Measurements from ENCODE around the genes CADPS and ADAMTS9.

DNA sequence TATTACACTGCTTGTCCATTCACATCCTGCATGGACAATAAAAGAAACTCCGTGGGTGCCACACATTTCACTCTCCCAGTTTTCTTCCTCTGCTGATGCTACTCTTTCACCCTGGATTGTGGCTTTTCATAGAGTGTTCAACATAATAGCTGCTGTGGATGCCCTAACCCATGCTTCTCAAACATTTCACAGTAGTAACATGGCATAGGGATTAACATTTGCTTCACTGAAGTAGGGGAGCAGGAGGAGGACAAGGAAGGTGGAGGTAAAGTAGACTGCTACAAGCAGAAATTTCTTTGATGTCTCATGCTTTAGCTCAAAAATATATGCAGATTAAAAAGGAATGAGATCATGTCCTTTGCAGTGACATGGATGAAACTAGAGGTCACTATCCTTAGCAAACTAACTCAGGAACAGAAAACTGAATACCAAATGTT lies 993.9 kb downstream of the FHIT start:
- PRO-cap = no peak

DNA sequence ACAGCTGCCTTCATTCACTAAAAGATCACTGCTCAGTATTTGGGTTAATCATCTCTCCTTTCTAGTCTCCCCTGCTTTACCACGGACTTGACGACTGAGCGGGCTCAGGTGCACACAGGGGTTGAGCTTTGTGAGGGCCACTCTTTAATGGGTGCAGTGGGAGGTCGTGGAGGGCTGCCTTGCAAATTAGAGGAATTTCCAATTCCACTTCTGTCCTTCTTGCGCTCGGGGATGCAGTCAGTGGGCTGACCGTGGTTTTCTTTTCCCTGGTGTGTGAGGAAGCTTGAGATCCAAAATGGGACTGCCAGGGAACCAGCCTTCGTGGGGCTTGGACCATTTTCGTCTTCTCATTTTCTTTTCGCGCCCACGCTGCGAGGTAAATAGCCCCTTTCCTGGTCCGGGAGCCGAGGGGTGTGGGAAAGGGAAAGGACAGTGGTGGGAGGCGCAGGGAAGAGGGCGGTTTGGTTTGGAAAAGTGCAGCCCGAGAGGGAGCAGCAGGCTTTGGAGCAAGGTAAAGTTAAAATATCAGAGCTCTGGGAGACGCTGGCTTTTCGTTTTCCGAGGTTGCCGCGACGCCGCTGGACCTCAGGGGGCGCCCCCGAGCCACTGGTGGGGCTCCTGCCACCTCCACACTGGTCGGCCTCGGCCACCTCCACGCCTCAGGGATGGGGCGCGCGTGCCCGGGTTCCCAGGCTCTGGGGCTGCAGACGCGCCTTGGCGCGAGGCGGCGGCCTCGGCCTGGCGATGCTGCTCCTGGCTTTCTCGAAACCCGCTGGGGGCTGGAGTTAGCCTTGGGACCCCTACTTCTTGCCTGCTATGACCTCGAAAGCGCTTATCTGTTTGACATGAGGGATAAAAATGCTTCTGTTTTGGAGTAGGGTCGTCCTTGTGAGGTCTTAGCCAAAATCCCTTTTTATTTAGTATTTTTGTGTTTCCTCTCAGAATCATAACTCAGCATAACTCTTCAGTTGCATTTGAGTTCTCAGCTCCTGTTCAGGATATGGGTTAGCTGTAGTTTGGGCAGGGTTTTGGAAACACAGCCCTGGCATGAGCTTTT lies 3.1 kb downstream of the PTPRG start:
- PRO-cap = no peak

GRCh38 chr3:61818345-61818783 lies 257.0 kb downstream of the PTPRG start:
- PRO-cap = no peak

DNA sequence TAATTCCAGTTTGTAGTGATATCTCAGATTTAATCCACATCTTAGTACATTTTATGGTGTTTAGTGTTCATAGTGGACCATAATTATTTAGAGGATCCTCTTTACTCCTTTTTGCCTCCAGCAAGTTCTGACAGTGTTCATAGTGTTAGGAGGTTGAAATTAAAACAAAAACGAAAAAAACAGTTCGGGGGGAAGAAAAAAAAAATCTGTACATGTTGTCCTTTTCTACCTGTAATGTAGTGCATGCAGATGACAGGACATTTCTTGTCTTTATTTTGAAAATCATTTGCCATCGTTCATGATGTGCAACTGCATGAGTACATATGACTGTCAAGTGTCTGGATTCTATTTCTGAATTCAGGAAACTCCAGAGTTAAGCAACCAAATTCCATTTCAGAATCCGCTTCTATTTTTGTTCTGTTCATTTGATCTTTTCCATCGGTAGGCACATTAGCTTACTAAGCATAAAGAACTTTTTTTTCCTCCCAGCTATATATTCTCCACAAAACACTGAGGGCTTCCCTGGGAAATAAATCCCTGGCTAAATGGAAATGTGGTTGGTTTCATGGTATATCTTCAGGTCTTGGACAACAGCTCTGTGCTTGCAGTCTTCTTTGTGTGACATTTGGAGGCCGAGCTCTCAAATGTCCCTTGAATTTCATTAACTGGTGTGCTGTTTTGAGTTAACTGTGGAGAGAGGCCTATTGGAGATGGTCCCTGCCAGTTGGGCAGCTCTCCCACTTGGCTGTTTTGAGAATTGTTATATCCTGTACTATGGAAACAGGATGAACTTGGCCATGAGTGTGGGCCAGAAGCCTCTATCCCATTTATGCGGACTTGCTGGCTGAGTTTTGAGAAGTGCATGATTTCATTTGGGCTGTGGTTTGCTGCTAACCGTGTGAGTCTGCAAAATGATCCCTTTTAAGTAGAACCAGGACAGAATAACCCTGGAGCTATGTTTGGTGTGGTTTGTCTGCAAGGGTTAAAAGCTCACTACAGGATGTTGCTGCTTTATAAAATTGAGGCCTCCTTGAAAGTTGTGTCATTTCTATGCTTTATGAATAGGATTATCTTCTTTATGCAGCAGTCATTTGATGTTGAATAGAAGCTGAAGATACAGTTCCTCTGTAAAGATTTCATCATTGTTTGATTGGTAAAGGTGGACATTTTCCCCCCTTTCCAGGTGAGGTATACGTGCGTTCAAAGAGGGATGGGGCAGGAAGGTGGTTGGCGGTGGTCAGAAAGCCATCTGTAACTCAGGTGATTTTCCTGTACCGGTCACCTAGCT lies 365.8 kb downstream of the PTPRG start:
- PRO-cap = no peak

- PRO-cap = no peak
These were observed 287.6 kb upstream of the C3orf14 start for GRCh38 chr3:62031174-62031624.

DNA sequence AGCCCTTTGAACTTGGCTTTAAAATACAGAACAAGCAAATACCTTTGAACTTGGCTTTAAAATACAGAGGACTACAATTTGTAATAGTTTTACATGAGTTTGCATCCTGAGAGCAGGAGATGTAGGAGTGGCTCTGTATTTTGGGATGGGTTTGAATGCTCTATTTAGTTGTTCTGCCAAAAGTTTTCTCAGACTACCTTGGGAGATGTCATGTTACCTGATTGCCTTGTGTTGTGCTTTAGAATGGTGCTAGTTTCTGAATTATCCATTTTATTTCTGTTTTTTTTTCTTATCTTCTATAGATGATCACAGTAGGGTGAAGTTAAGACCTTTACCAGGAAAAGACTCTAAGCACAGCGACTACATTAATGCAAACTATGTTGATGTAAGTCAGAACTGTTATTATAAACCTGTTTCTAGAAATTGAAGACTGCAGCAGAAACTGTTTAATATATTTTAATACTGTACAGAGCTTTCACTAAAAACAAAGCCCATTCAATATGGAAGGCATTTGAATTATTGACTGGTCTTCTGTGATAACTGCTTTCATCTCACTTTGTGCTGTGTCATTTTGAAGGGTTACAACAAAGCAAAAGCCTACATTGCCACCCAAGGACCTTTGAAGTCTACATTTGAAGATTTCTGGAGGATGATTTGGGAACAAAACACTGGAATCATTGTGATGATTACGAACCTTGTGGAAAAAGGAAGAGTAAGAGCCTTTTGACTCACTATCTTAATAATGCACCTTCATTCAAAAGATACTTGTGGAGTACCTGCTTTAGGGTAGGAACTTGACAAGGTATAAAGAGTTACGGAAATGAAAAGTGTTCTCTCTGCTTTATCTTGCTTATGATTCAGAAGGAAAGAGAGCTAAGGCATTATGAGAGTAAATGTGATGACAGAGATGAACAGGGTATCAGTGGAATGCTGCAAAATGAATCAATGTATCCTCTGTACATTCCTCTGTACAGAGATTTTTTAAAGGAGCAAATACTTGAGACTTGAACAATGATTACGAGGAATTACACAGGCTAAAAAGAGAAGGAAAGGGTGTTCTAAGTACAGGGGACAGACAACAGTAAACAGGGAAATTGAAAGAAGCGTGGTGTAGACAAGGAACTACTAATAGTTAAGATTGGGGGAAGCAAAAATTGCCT lies 51.3 kb upstream of the C3orf14 start:
- PRO-cap = no peak

DNA sequence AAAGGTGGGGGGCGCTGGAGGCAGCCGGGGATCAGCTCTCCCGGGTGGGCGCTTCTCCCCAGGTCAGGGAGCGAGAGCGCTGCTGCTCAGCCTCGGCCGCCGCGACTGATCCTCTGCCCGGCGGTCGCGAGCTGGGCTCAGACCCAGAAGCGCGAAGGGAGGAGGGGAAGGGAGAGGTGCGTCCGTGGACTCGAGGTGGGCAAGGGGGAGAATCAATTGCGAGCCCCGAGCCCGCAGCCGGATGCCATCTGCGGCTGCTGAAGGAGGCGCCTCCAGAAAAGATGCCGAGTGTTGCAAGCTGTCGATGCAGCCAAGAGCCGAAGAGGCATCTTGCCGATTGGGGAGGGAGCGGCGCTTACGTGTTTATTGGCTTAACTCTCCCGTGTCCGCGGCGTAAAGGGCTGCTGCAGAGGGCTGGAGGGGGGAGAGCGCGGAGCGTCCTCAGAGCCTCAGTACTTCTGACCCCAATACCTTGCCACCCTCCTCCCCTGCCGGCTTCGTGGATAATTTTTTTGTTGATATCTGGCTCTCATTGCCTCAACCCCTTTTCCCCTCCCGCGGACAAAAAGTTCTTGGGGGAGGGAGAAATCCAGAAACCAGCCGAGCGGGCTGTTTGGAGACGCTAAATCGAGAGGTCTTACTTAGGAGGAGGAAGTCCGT lies at the start of gene CADPS:
TSS of gene CADPS (minus strand) at position 339 of the 660 bp plus-strand sequence.
- PRO-cap = unidirectional peak, minus-strand start at position 107 of the sequence

DNA sequence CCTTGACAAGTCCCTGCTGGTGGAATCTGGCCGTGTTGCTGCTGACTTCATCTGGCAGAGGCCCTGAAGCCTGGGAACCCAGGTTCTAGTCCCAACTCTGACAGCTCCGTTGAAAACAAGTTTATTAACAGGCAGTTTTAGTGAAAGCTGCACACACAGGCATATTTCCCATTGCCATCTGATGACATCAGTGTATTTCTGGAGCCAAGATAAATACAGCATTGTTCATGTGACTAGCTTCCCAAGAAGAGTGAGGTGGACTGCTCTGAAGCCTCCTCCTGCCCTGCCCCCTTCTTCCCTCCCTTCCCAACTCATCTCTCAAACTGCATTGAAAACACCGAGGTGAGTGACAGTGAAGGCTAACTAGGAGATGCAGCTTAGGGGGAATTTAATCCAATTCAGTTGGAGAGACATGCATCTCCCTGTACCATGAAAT lies 38.1 kb downstream of the PRICKLE2 start:
- PRO-cap = no peak

DNA sequence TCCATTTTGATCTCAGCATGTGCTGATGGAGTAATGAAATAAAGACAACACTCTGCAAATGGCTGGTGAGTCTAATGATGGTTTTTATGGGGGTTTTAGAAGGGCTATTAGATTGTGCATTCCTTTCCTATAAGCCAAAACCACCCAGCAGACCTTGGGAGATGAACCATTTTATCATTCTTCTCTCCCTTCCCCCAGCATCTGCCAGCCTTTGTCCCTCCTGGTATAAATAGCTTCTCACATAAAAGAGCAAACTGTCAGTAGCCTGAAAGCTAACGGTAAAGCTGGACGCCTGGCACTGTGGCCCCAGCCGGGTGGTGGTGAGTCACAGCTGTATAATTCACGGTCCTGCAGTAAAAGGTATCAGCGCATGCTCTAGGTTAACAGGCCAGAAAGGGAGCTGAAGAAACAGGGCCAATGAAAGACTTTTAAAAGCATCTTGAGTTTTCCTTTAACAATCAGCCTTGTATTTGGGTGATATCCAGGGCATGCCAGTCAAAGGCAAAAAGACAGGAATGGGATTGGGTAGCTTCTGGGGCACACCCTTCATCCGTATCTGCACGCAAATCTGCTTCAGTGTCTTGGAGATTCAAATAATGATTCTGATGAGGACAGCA lies 37.6 kb downstream of the PRICKLE2 start:
- PRO-cap = no peak

- PRO-cap = no peak
These were observed 4.7 kb upstream of the PRICKLE2 start for GRCh38 chr3:64229978-64230411.

GRCh38 chr3:64241472-64242090 lies 16.3 kb upstream of the PRICKLE2 start:
- PRO-cap = no peak

DNA sequence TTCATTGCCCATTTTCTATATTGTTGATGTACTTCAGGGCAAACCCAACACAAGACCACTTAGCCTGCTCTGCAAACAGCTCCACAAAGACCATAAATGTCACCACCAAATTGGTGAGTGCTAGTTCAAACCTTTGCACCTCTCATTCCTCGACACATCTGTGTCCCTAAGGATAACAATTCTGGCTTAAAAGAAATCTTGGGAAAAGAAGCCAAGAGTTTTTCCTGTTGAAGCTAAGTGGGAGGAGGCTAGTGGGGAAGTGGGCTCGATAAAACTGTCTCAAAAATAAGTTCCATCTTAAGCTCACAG lies 40.3 kb upstream of the PRICKLE2 start:
- PRO-cap = no peak

DNA sequence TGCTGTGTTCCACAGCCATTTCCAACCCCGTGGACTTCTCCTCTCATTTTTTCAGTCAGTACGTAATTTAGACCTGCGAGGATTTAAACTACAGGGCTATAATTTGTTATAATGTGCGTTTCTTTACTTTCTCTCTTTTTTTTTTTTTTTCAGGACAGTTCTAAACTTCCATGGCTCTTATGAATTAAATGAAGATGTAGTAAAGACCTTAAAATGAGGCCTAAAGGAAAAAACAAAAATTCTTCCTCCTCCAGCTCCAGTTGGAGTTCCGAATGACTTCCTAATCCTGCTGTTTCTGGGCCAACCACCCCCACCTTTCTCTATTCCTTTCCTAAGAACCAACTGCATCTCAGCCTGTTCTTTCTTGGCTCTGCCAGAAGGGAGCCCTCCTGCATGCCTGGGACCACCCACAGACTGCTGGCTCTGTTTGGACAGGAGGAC lies 115.8 kb upstream of the PRICKLE2 start:
- PRO-cap = no peak

DNA sequence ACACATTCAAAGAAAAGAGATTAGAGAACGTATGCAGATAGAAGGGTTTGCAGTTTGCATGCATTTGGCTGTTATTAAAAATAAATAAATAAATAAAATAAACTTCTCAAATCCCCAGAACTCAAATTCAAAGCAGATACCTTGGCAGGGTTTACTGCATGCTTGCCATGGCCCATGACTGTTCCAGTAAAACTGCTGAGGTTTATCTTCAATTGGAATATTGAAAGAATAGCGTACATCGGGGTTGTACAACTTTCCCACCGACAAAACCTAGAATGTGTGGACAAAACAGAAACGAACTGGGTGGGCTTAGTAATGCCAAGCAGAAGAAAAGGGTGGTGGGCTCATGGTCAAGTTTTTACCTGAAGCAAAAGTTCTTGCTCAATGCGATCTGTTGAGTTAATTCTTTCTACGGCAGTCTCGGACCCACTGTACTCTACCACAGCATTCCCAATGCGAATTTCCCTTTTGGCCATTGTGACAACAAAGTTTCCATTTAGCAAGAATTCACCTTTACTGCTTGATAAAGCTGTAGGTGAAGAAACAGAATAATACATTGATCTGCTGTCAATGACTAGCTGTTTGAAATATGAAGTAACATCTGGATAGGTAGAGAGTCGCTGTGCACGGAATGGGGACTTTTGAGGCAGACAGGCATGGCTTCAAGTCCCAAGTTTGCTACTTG lies 65.6 kb downstream of the ADAMTS9 start:
- PRO-cap = no peak

GRCh38 chr3:64681070-64681793 lies 6.6 kb downstream of the ADAMTS9 start:
- PRO-cap = no peak

DNA sequence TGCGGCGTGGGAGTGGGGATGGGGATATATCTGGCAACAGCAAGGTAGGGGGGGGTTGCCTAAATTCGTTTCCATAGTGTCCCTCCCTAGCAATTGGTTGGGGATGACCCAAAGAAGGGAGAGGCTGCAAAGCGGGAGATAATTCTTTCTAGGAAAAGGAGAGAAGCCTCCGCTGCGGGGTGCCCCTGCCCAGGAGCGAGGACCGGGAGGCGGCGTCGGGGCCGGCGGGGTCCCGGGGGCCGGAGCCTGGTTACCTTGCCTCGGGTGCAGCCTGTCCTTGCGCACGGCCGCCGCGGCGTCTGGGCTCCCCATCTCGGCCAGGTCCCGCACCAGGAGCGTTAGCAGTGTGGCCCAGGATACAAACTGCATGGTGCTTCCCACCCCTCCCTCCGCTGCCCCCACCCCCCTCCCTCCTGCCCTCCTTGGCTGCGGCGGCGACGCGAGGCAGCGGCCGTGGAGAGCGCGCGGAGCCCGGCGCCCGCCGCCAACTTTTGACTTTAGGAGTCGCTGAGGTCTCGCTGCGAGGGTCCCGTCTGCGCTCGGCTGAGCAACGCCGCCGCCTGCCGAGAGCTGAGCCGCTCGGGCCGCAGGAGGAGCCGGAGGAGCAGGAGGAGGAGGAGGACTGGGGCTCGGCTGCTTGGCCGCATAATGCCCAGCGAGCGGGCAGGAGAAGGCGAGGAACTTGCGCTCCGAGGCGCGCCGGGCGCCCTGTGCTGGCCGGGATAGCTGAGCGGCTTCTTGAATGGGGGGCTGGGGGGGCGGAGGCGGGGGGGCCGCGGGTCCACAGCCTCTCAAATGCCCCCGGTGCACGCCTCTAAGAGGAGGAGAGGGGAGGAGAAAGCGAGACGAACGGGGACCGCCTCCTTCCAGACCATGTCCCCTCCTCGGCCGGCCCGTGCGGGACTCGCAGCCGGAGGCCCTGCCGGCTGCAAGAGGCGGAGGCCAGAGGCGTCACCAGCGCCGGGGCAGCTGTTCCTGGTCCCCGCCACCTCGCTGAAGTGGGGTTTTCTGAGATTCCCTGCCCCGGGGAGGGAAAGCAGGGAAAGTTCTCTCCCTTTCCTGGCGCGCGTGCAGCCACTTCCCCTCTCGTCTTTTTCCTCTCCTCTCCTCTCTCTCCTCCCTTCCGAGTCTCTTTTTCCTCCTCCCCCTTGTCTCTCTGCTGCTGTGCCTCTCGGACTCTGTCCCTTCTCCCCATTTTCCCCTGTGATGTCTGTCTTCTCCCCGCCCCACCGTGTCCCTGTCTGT lies at the start of gene ADAMTS9:
TSS of gene ADAMTS9 (minus strand) at position 712 of the 1,245 bp plus-strand sequence.
- PRO-cap = bidirectional peak, plus-strand start at position 903 of the sequence, minus-strand start at position 710 of the sequence

DNA sequence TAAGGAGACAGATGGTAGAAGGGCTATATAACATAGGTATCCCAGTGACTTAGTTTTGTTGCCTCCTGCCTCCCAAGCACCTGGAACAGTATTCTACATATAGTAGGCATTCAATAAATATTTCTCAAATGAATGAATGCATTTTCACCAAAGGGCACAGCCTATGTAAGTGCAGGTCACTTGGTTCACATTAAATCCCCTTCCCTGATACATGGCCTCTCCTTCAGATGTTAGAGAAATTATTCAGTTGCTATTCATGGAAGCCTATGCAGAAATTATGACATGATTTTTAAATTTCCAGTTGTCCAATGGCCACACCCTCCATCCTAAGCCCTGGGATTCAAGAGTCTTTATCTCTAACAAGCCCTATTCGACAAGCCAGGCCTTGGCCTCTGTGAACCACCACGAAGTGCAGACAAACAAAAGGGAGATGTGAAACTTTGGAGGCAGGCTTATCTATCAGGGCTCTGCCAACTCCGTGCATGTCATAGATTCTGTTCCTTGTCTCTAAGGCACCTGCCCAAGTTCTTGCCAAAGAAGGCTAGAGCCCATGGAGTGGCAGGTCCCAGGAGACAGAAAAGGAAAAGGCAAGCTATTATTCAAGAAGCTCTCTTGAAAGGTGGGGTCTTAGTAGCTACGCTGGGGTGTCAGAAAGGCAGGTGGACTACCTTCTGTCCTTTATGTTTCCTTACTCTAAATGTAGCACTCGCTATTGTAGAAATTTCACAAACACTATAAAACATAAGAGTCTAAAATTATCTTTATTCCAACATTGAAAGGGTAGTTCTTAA lies 212.3 kb upstream of the ADAMTS9 start:
- PRO-cap = no peak

- PRO-cap = no peak
These were observed 240.9 kb upstream of the ADAMTS9 start for GRCh38 chr3:64928648-64929092.

DNA sequence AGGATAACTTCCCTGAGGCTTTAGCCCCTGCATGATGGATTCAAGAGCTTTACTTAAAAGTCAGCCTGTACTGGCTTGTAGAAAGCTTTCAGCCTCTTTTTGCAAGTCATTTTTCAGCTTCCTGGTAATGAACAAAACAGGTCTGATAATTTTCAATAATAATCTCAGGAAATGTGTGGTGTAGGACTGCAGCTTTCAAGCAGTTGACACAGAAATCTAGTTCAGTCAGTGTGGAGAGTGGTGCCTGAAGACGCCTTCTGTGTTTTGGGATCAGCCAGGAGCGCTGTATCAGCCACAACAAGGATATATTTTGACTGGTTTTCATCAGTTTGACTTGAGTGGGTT lies 332.4 kb upstream of the ADAMTS9 start:
- PRO-cap = no peak

DNA sequence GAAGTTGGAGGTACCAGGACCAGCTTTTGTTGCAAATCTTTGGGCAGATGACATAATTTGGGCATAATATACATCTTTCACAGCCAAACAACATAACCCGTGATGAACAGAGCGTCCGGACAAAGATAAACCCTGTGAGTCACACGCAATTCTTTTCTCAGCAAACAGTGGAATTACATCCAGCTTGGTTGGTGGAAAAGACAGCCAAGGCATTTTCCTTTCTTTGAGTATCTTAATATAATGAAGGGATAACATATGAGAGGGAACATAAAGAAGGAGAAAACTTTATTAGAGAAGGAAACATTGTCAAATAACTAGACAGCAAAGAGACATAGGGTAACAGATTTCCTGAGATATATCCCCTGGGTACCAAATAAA lies 419.5 kb upstream of the ADAMTS9 start:
- PRO-cap = no peak